Neuron (in vitro differentiated cells): Measurements from ENCODE around the genes CSF3, KRTAP3-2 and KRTAP9-1.

DNA sequence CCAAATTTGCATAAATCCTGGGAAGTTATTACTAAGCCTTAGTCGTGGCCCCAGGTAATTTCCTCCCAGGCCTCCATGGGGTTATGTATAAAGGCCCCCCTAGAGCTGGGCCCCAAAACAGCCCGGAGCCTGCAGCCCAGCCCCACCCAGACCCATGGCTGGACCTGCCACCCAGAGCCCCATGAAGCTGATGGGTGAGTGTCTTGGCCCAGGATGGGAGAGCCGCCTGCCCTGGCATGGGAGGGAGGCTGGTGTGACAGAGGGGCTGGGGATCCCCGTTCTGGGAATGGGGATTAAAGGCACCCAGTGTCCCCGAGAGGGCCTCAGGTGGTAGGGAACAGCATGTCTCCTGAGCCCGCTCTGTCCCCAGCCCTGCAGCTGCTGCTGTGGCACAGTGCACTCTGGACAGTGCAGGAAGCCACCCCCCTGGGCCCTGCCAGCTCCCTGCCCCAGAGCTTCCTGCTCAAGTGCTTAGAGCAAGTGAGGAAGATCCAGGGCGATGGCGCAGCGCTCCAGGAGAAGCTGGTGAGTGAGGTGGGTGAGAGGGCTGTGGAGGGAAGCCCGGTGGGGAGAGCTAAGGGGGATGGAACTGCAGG is at the start of gene CSF3:
CSF3 (plus strand) TSS at position 120 of the 596 bp plus-strand sequence.
- PRO-cap, result no peak

GRCh38 chr17:40086691-40087392 is 13.5 kb downstream of the NR1D1 start:
- PRO-cap, result no peak

- PRO-cap, result no peak
Observed at GRCh38 chr17:40104351-40105317, 4.2 kb upstream of the NR1D1 start.

GRCh38 chr17:40109985-40110992 is 9.9 kb upstream of the NR1D1 start:
- PRO-cap, result no peak

DNA sequence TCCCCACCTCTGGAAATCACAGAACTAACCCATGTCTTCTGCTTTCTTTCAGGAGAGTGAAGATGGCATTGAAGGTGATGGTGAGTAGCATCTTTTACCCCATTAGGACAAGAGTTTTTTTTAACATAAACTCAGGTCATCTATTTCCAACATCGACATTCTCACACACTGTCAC is 705 bp downstream of the CASC3 start:
- PRO-cap, result no peak

GRCh38 chr17:40180002-40180597 is 2.8 kb downstream of the RAPGEFL1 start:
- PRO-cap, result no peak

- PRO-cap, result no peak
Observed at GRCh38 chr17:40332494-40332997, 23.6 kb downstream of the RARA start.

GRCh38 chr17:40338008-40338207 is 26.6 kb downstream of the GJD3 start:
- PRO-cap, result no peak

DNA sequence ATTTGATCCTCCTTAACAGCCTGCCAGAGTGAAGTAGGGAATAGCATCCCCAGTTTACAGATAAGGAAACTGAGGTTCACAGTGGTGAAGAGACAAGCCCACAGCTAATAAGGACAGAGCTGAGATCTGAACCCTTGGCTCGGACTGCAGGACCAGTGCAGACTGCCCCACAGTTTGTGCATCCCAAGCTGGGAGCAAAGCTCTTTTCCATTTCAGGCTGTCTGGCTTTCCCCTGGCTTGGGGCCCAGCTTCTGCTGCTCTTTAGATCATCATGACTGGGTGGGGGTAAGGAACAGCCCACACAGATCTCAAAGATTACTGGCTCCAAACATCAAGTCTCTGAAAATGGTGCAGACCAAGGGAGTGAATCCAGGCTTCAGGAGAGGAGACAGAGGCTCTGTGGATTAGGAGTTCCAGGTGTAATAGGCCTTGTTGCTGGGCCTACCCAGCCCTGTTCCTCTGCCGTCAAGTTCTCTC is 10.2 kb upstream of the IGFBP4 start:
- PRO-cap, result no peak

DNA sequence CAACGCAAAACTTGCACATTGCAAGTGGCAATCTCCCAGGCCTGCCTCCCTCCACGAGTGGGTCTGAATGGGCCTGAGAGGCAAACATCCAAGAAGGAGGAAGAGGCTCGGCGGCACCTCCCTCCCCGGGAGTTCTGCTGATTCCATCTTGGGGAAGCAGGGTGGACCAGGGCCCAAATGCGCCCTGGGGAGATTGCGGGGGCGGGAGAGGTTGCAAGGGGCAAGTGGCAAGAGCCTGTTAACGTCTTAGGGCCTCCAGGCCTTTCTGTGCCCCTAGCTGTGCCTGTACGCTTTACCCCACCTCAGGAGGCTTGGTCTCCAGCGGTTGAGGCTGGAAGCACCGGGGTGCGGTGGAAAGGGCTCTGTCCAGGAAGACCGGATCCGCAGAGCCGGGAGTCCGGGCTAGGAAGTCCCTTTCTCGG is 561 bp upstream of the IGFBP4 start:
- PRO-cap, result no peak

GRCh38 chr17:40460405-40461083 is 17.3 kb downstream of the IGFBP4 start:
- PRO-cap, result no peak

GRCh38 chr17:40469870-40470573 is 26.8 kb downstream of the IGFBP4 start:
- PRO-cap, result no peak

DNA sequence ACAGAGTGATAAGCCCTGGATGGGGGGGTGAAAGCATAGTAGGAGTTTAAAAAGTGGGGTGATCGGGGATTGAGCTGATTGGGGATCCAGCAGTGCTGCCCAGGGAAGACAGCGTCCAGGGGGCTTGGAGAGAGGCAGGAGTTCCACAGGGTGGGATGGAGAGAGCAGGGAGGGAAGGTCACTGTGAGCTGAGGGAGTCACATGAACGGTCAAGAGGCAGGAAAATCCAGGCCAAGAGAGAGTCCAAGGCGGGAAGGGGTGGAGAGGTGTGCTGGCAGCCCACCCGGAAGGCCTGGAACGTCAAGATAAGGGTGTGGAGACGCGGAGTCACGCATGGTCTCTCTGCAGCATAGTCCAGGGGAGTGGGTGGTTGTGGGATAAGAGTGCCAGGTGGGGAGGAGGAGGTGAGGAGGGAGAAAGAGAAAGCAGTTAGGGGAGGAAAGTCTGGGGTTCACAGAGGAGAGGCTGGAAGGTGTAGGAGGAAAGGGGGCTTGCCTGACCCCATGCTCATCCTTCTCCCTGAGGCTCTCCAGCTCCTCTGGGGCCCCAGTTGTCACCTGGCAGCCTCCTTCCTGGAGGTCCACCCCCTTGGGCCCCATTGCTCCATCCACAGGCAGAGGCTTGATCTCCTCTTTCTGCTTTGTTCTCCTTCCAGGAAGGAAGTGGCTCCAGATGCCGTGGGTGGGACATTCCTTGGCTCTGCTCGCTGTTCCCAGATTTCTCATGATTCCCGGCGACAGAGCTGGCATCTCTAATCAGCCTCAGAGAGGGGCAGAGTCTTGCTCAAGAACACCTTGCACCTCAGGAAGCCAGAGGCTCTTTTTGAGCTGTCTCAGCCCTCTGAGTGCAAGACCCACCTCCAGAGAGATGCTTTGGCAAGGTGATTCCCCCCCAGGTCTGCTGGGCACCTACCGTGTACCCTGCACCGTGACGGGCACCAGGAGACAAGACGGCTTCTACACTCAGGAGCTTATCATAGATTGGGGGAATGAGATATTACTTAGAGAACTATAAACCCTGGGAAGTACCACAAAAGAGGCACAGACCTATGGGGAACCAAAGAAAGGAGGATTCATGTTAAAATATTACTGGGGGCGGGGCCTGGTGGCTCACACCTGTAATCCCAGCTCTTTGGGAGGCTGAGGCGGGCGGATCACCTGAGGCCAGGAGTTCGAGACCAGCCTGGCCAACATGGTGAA is 28.6 kb downstream of the CCR7 start:
- PRO-cap, result no peak

- PRO-cap, result no peak
Observed at GRCh38 chr17:40605365-40605933, 40.2 kb upstream of the CCR7 start.

DNA sequence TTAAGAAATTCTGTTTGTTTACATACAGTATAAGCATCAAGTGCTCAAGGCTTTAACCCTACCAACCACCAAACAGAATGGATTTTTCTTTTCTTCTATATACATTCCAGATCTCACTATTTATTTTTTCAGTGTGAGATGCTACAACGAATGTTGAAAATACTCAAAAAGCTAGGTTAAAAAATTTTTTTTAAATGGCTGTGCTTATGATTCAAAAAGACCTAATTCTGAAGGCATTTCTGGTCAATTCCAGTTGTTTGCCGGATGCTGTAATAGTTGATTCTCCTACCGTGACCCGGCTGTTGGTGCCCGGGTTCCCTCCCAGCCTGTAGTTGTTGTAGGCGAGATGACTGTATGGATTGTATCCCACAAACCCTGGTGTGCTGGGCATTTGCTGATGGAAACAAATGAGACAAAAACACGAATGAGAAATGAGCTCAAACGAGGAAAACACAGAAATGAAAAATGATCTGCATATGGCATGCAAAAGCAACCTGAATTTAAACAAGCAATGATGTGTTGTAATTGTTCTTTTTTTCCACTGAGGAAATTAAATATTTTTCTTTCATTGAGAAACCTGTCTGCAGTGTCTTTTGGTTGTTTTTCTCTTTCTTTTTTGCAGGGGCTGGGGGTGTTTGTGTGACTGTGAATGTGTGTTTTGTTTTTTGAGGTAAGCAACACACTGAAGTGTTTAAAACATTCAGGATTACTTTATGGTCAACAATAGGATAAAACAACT is 5.3 kb downstream of the SMARCE1 start:
- PRO-cap, result no peak

GRCh38 chr17:40719477-40720162 is 16.1 kb upstream of the KRT24 start:
- PRO-cap, result no peak

DNA sequence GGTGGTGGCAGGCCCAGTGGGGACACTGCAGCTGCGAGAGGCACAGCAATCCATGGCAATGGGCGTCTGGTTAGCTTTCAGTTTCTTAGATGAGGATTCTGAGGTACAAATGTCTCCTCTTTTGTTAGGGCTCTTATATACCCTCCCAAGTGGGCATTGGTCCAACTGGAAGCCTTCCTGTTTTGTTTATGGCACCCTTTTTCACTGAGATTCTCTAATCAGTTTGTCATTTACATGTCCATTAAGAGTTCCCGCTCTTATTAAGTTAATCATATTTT is at the start of gene KRTAP3-2:
KRTAP3-2 (minus strand) TSS at position 107 of the 278 bp plus-strand sequence.
- PRO-cap, result no peak

- PRO-cap, result no peak
Observed at GRCh38 chr17:41108990-41109275, 3.7 kb downstream of the KRTAP4-9 start.

- PRO-cap, result no peak
Observed at GRCh38 chr17:41120080-41120712, 2.0 kb upstream of the KRTAP4-11 start.

DNA sequence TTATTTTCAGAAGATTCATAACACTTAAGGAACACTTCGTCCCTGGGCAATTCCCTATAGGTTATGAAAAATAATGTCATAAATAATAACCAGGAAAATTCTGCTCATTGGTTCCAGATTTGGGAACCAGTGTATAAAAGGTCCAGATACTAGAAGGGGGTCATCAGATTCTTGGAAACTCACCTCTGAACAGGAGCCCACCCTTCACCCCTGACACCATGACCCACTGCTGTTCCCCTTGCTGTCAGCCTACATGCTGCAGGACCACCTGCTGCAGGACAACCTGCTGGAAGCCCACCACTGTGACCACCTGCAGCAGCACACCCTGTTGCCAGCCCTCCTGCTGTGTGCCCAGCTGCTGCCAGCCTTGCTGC is at the start of gene KRTAP9-1:
KRTAP9-1 (plus strand) TSS at position 219 of the 374 bp plus-strand sequence.
- PRO-cap, result no peak